ENCODE measurements around the genes CYB561D1, SLC6A17 and KCNA2.

- RRBS, 2 experiments, result no CpG with 5 or more reads among the region's 13 CpGs
Measured at GRCh38 chr1:108923679-108924528, 39.4 kb downstream of the CLCC1 start.

DNA sequence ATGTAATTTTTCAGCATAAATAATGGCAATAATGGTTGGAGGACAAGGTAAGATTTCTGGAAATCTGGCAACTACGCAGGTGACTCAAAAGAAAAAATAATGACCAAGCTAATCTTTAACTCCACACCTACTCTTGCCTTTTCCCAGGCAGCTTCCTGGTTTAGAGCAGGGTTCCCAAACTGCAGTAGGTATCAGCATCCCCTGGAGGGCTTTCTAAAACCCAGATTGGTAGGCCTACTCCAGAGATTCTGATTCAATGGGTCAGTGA, 21.0 kb downstream of the ELAPOR1 start:
- RRBS, 2 experiments, result no CpG with 5 or more reads among the region's 1 CpG

DNA sequence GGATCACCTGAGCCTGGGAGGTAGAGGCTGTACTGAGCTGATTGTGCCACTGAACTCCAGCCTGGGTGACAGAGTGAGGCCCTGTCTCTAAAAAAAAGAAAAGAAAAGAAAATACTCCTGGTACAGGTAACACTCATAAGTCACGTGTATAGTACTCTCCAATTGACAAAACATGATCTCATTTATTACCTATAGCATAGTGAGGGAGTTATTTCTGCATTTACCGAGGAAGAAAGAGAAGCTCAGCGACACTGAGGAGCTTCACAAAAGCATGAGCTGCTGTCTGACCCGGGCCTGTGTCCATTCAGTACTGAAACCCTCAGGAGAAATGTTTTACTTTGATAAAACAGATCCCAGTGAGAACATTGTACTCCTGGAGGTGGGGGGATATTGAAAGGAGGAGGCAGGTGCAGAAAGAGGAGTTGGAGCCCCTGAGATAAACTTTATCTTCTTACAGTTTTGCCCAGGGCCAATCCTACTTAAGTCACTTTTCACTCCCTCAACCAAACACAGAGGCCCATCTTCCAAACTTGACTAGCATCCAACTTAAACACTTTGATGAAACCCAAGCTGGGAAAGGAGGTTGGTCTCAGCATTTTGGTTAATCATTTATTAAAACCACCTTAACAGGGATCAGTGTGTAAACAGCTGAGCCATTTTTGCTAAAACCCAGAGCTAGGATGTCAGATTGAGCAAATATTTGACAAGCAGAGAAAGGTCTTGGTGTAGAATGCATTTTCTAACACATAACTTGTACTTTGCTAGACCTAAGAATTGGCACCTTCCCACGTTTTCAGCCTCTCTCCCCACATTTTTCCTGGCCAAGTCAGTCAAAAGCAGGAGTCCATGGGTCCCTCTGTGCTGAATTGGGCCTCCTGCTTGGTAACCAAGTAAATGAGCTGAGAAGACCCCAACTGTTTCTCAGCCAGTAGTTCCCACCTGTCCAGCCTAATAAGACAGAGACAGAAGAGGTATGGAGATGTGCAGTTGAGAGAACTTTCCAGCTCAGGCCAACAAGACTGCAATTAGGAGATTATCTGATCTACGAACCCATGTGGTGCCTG, 32.5 kb upstream of the SARS1 start:
- RRBS, 2 experiments, result no CpG with 5 or more reads among the region's 6 CpGs

DNA sequence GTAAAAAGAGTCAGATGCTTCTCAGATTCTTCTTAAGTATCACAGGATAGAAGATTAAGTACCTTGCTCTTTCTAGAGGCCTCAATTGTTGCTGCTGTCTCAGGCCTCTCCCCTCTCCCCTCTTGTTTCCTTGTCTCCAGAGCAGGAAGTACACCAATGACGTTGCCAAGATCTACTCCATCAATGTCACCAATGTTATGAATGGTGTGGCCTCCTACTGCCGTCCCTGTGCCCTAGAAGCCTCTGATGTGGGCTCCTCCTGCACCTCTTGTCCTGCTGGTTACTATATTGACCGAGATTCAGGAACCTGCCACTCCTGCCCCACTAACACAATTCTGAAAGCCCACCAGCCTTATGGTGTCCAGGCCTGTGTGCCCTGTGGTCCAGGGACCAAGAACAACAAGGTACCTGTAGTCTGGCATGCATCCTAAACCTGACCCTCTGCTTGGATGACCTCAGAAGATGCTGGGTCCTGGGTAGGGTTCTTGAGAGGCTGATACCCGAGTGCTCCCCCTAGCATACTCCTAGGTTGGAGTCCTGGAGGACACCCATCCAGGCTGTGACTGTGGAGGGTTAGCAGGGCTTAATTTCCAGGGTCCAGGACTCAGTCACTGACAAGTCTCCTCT, 21.1 kb upstream of the SARS1 start:
- RRBS, 2 experiments, result no CpG with 5 or more reads among the region's 4 CpGs

DNA sequence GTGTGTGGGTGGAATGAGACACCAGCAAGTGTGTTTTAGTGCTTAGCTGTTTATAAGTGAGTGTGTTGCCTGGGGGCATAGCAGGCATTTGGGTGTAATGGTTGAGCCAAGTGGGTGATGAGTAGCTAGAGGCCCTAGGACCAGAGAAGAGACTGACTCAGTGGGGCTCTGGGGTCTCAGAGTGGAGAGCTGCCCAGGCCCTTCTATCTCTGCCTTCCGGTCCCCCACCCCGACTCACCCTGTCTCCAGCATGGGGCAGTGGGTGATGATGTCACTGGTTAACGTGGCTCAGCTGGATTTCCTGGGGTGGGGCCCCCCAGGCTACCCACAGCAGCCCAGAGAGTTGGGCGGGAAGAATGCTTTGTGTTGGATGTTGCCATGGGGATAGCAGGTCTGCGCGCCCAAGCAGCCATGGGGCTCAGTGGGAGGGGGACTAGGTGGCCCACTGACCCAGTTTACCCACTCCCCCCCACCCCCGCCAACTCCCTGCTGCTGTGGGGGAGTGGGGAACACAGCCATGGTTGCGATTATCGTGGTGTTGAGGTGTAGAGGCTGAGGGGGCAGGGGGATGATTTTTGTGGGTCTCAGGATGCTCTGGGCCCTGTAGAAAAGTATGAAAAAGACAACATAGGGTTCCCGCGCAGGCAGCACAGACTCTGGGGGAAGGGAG, 8.3 kb downstream of the CELSR2 start:
- RRBS, 2 experiments, result no CpG with 5 or more reads among the region's 11 CpGs

DNA sequence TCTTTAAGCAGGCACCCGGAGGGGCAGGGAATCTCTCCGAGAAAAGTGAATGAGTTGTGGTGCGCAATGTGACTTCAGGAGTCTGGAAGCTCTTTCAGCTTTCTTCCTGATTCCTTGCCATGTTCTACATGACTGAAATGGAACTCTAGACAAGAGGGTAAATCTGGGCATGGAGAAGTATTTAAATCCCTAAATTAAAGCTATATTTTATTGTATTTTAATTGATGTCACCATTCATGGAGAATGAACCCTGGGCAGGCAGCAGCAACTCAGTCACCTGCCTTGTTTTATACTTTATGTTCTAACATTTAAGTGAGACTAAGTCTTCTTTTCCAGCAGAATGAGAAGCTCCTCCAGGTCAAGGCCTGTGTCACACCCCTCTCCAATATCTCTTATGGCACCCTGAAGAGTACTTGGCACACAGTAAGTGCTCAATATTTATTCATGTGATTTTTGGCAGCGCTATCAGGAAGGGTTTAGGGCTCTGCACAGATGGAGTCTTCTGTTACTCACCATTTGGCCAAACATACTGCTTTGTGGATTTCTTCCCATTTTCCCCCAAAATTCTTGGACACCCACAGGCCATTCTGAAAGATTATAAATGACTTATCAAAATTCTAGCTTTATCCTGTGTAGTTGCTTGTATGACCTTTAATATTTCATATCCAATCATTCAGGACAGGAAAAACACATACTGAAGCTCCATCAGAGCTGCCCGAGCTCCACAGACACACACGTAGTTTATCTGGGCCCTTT, 43.8 kb upstream of the MYBPHL start:
- RRBS, 2 experiments, result no CpG with 5 or more reads among the region's 6 CpGs

- RRBS, 2 experiments, result 2% methylated on average over 19 of the region's 56 CpGs
Measured at GRCh38 chr1:109493546-109494614, at the start of gene CYB561D1. Gene CYB561D1 (plus strand): TSS chr1:109494094.

GRCh38 chr1:109509216-109509445, 396 bp downstream of the AMIGO1 start:
- RRBS, 2 experiments, result 54 to 65% methylated on average over 4 of the region's 14 CpGs

- RRBS, 2 experiments, result 1 to 2% methylated on average over 7 to 10 of the region's 26 CpGs
Measured at GRCh38 chr1:109620003-109620766, 548 bp downstream of the AMPD2 start.

- RRBS, 2 experiments, result no CpG with 5 or more reads among the region's 7 CpGs
Measured at GRCh38 chr1:109783385-109783794, 19.7 kb upstream of the EPS8L3 start.

- RRBS, 2 experiments, result no CpG with 5 or more reads among the region's 8 CpGs
Measured at GRCh38 chr1:109929264-109929562, 18.6 kb downstream of the CSF1 start.

- RRBS, 2 experiments, result no CpG with 5 or more reads among the region's 3 CpGs
Measured at GRCh38 chr1:110022198-110022973, 12.0 kb upstream of the STRIP1 start.

- RRBS, 2 experiments, result 5 to 10% methylated on average over 51 to 58 of the region's 111 CpGs
Measured at GRCh38 chr1:110150235-110151218, at the start of gene SLC6A17. Gene SLC6A17 (plus strand): TSS chr1:110150494.

GRCh38 chr1:110235098-110235827, 25.1 kb downstream of the KCNC4 start:
- RRBS, 2 experiments, result no CpG with 5 or more reads among the region's 16 CpGs

- RRBS, 2 experiments, result no CpG with 5 or more reads among the region's 10 CpGs
Measured at GRCh38 chr1:110395862-110396381, 5.1 kb upstream of the SLC16A4 start.

GRCh38 chr1:110466902-110467129, 15.9 kb downstream of the PROK1 start:
- RRBS, 2 experiments, result no CpG with 5 or more reads among the region's 4 CpGs

DNA sequence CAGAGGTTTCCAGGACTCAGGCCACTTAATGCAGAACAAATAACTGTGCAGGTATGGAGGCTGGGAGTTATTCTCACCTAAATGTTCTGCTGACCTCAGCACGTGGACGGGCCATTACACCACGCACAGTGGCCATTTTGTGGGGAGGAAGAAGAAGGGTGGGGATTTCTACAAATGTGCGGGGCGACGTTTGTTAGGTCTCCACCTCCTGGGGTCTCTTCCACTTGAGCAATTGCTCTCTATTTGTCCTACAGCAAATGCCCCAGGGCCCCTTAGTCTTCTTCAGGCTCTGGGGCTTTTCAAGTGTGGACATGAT, 24.9 kb downstream of the PROK1 start:
- RRBS, 2 experiments, result no CpG with 5 or more reads among the region's 6 CpGs

DNA sequence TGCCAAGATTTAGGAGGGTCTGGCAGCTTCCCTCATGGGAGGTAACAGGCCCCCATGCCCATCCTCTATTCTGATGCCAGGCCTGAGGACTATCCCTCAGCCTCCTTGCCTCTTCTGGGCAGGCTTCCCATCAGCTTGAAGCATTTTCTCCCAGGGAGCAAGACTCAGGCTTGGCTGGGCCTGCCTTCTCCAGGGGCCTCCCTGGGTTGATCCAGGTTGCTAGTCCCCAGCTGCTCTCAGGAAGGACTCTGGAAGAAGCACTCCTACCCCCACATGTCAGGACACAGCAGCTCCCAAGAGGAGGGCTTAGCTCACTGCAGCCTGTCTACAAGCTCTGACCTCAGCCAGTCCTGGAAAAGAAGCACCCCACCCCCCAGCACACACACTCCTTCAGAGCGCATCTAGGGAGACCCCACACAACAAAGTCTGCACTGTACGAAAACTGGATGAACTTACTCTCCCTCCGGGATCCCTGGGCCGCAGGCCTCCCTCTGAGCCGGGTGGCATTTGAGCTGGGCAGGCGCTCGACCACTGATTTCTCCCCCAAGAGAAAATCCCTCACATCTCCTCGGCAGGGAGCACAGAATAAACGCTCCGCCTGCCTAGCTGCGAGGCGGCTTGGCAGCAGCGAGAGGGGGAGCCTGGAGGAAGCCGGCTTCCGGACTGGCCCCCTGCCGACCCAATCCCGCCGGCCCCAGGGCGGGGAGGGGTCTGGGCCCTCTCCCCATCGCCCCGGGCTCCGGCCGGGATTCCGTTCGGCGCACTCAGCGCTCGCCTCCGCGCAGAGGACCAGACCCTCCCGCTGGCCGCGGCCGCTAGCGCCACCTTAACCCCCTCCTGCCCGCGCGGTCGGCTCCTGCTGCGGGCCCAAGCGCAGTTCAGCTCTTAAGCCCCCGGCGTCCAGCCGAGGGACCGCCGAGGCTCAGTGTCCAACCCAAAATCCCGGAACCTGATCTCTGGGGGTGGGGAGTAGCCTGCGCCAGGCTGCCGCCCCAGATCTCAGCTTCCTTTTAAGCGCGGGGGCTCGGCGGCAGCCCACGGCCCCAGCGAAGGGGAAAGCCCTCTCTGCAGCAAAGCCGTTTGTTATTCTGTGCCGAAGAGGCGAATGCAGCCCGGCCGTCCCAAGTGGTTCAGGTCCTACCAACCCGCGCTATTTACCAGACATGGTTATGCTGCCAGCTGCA, at the start of gene KCNA2:
KCNA2 (minus strand) TSS at position 587 of the 1,184 bp plus-strand sequence.
- RRBS, 2 experiments, result 14 to 15% methylated on average over 10 of the region's 62 CpGs

GRCh38 chr1:110672595-110673641, 1.8 kb downstream of the KCNA3 start:
- RRBS, 2 experiments, result 40 to 47% methylated on average over 5 of the region's 32 CpGs

DNA sequence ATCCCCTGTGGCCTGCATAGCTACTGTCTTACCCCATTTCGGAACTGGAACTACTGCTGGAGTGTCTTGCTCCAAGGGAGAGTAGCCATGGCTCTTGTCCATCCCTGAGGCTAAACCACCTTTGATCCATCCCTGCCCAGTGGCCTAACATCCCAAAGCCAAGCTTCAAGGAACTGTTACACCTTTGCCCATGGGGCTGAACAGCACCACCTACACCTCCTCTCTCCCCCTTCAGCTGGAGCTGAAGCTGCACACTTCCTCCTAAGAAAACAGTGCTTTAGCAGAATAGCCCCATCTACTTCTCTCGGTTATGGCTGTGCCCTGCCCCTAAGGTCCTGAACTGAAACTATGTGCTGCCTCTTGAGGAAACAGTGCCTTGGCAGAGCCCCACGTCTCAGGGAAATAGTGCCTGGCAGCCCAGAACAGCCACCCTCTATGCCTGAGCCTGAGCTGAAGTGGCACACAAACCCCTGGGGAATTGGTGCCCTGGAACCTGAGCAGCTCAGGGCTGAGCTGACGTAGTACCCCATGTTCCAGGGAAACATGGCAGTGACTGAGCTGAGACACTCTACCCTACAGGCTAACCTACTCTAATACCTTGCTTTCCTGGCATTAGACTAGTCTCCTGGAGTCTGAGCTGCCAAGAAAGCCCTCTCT, 85.2 kb upstream of the CD53 start:
- RRBS, 2 experiments, result no CpG with 5 or more reads among the region's 4 CpGs

All from LNCaP clone FGC (cell line).